Pericardium fibroblast (primary cell): Measurements from ENCODE around the genes DAGLA and AHNAK.

DNA sequence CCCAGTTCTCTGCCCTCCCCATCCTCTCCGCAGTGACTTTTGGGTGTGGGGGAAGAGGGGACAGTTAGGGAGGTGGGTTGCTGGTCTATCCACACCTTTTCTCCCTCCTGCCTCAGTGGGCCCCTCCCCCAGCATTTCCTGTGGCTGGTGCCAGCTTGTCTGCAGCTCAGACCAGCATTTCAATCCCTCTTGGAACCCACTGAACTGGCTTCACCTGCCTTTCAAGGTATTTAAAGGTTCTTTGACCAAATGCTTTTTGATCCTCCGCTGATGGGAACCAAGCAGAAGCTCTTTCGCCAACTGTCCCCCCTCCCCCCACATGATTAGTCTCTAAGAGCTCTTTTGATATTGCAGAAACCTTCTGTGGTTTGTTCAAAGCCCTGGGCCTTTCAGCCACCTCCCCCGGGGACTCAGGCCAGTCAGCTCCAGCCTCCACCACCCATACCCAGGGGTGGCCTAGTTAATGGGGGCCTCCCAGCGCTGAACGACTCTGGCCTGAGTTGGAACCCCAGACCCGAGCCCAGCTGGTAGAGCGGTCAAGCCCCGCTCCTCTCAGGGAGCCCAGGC lies 5.9 kb upstream of the SYT7 start:
- RAMPAGE, long total RNA, result no peak

GRCh38 chr11:61587308-61588627 lies 6.9 kb upstream of the SYT7 start:
- RAMPAGE, long total RNA, result no peak

GRCh38 chr11:61654269-61655055 lies 25.7 kb upstream of the DAGLA start:
- RAMPAGE, long total RNA, result no peak

- RAMPAGE, long total RNA, result start-site peak on the plus strand at chr11:61680379-61680428, 7 and 10 reads in 2 replicates
These were observed at the start of gene DAGLA for GRCh38 chr11:61679780-61680736. TSS of gene DAGLA (plus strand) at chr11:61680391.

DNA sequence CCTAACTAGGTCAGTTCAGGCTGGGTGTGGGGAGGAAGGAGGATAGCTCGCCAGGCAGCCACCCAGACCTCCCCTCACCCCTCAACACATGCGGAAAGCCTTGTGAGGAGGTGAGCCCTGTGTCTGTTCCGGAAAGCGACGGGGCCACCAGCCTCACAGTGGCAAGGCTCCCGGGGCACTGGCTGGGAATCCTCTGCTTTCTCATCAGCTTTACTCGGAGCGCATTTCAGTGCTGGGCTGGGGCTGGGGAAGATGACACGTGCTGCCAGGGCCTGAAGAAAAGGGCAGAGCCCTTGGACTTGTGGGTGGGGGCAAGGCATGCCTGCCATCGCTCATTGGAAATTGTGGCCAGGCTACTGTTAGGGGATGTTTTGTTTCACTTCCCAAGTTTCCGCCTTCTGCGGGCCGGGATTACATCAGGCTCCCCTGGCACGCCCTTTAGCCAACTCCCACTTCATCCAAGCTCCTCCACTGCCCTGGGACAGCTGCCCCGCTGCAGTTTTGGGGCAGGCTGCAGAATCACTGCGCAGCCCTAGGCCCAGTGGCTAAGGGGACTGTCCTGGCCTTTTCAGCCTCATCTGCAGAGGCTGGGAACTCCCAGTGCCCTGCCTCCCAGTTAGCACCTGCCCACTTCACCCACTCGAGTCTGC lies 8.6 kb downstream of the DAGLA start:
- RAMPAGE, long total RNA, result no peak

- RAMPAGE, long total RNA, result no peak
These were observed 16.9 kb downstream of the DAGLA start for GRCh38 chr11:61696977-61697592.

DNA sequence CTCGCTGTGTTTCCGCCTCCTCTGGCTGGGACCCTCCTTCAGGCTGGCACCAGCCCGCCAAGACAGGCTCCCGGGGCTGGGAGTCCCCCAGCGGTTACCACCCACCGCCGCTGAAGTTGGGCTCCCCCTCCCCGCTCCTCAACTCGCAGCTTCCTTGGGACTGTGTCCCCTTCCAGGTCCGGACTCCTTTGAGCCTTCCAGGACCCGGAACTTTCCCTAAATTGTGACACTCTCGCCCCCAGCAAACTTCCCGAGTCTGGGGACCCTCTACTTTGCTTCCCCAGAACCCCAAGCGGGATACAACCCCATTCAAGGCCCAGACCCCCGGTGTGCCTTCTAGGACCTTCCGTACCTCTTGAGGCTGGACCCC lies 417 bp downstream of the MYRF start:
- RAMPAGE, long total RNA, result no peak

GRCh38 chr11:61764299-61764938 lies 12.0 kb downstream of the MYRF start:
- RAMPAGE, long total RNA, result no peak

- RAMPAGE, long total RNA, result no peak
These were observed 15.1 kb downstream of the TMEM258 start for GRCh38 chr11:61777050-61777901.

DNA sequence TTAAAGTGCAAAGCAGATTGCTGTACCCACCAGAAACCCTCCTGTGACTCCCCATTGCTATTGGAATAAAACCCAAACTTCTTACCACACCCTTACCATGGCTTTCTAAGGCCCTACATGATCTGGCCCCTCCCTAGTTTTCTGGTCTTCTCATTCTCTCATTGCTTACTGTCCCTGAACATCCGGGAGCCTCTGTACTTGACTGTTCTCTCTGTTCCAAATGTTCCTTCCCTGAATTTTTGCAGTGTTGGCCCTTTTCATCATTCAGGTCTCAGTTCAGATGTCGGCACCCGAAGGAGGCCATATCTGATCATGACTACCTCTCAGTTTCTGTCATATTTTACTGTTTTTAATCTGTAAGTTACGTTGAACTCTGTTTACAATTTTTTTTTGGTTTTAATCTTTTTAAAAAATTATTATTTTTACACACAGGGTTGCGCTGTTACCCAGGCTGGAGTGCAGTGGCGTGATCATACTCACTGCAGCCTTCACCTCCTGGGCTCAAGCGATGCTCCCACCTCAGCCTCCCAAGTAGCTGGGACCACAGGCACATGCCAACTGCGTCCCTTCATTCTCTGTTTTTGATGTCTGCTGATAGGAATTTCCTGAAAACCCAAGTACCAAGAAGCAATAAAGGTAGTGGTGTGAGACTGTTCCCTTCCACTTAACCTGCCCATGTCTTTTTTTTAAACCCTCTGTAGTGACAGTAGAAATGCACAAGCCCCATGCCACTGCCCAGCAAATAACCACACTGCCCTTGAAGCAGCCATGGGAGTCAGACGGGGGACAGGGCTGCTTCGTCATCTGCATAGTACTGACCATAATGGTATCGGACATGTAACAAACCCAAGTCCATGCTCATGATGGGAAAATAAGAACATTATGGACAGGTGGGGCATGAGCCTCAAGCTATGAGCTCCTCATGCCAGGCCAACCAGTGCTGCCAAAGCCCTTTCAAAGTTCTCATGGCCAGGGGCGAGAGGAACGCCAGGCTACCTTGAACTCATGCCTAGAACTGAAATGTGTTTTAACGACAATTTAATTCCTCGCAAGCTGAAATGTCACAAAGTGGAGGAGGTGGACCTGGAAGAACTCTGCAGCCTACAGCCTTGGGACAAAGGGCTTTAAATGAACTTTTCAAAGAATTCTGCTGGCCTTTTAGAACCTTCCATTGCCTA lies 7.5 kb downstream of the FADS1 start:
- RAMPAGE, long total RNA, result no peak

GRCh38 chr11:61898052-61898503 lies 6.7 kb upstream of the FADS3 start:
- RAMPAGE, long total RNA, result no peak

GRCh38 chr11:61958882-61959365 lies 8.5 kb downstream of the FTH1 start:
- RAMPAGE, long total RNA, result no peak

DNA sequence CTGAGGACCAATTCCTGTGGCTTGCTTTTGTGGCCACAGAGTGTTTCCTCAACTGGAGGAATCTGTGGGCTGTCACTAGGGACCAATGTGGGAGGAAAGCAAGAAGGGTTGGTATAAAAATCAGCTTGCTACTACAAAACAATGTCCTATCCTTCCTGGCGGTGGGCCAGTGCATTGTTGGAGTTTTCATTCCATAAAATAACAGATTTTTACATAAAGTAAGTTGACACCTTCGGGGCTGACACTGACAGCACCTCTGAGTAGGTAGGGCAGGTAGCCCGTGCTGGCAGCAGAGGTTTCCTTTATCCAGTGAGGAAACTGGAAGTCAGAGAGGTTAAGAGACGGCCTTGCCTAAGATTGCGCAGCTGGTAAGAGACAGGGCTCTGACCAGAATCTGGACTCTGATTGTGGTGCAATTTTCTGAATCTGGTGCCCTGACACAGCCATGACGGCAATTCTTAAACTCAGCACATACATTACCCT lies 8.6 kb upstream of the FTH1 start:
- RAMPAGE, long total RNA, result no peak

DNA sequence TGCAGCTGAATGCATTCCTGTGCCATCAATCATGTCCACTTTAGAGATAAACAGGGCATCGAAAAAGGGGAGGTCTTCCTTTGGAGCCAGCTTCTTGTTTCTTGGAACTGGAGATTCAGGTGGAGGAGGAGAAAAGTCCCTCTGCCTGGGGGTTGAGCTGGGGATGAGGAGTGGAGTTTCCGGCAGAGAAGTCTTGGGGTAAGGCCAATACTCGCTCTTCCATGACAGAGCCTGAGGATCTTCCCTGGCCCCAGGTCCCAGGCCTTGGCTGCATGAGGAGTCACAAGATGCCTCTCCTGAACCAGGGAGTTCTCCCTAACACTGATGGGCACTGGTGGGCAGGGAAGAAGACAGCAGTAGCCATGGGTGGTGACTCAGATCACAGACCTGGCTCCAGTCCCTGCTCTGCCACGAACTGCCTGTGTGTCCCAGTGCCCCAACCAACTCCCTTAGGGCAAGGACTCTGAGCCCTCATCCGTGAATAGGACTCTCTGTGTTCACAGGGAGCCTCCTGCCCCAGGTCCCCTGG lies 45.4 kb upstream of the FTH1 start:
- RAMPAGE, long total RNA, result no peak

DNA sequence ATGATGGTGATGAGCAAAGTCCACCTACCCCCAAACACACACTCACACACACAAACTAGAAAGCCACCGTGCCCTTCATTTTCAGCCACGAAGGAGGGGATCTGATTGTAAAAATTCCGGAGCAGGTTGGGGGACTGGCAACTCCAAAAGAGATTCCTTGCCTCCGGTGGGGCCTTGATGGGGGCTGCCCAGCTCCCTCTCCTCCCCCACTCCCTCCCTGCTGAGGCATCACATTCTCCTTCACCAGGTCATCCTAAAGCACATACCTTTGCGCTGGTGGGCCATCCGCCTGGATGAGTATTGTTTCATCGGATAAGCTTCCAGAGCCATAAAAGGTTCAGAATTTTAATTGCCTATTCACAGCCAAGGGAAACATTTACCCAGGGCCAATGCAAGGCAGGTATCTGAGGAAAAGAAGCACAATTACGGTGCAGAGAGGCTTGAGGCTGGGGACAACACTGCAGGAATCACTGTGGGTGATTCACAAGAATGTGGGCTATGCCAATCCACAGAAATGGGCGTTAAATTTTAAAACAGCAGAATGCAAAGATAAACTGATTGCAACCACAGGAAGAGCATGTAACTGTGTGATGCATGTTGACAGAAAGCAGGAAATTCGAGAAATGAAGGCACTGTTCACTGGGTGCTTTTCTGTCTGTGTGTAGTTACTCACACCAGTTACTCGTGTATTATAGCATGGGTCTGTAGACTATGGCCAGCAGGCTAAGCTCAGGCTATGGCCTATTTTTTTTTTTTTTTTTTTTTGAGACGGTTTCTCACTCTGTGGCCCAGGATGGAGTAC lies 7.8 kb downstream of the SCGB1A1 start:
- RAMPAGE, long total RNA, result no peak

DNA sequence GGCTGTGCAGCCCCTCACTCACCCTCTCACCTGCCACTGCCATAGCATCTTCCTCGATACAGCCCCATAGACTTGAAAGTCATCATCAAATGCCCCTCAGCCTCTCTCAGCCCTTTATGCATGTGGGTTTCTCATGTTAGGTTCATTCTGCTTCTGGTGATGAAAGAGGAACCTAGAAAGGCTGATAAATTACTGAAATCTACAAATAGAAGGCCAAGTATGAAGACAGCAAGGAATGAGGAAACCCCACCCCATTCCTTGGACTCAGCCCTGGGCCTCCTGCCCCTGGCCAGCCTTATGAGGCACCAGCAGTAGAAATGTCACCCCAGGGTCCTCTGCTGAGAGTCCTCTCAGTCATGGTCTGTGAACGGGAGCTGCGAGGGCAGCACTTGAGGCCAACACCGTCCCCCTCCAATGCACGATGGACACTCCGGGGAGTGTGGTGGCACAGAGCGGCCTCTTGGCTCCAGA lies 24.8 kb downstream of the SCGB1A1 start:
- RAMPAGE, long total RNA, result no peak

- RAMPAGE, long total RNA, result no peak
These were observed 30.5 kb downstream of the SCGB1A1 start for GRCh38 chr11:62449257-62449840.

- RAMPAGE, long total RNA, result no peak
These were observed 47.1 kb downstream of the AHNAK start for GRCh38 chr11:62499406-62500064.

DNA sequence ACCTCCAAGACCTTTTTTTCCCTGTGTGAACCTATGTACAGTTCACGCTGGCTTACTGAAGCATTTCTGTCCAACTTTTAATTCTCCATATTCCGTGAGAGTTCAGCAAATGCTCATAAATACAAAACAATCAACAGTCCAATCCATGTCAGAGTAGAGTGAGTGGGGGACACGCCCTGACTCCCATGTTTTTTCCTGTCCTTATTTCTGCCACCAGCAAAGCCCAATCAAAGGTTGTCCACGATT lies 43.7 kb downstream of the AHNAK start:
- RAMPAGE, long total RNA, result no peak

- RAMPAGE, long total RNA, result start-site peak on the minus strand at chr11:62546758-62546812, 21,503 and 10,363 reads in 2 replicates
These were observed at the start of gene AHNAK for GRCh38 chr11:62546639-62547004. TSS of gene AHNAK (minus strand) at chr11:62546806.